ENCODE measurements around the genes SCN4B and CD3D.

- PRO-cap: no peak
Observed at GRCh38 chr11:117307880-117308788, 7.9 kb downstream of the BACE1 start.

DNA sequence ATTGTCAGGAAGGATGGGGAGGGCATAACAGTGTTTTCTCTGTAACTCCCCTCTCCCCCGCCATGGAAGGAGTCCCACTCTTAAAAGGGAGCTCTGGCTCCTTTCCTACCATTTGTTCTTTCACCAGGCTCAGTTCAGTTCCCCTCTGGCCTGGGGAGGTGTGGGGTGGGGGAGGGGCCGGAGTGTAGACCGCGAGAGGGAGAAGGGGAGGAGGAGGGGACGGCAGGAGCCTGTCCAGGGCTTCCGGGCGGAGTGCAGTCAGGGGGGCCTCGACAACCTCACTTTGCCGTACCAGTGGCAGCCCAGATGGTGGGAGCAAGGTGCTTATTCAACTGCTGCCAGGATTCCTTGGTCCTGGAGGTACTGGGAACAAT, 1.3 kb downstream of the BACE1 start:
- PRO-cap: no peak

DNA sequence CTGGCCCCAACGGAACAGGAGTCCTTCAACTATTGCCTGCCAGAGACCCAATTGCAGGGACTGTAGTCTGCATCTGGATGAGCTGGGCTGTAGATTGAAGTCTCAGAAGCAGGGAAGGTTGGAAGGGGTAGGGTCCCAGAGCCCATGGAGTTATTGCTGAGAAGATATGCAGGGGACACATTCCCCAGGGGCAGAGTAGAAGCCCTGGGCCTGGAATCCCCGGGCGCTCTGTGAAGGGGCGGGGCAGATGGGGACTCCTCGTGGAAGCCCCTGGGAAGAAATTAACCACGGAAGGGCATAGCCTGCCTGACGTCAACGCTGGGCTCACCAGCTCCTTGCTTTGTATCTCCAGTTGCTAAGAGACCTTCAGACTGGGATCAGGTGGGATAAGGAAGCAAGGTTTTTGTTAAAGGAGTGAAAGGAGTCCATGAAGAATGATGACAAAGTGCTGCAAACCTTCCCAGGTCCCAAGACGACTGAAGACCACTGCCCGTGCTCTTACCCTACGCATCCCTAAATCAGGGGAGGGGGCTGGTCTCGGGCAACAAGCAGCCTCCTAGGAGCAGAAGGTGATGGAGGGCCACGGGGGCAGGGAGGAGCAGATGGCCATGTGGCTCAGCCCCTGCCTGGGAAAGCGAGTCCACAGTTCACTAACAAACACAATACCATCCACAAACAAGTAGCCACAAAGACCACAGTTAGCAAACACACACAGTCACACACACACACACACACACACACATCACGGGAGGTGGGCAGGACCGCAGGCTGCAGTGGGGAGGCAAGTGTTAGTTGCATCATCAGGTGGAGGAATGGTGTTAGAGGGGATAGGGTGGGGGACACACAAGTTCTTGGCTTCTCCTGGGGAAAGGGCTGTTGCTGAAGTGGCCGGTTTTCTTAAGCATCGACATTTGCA, 13.0 kb upstream of the FXYD2 start:
- PRO-cap: no peak

GRCh38 chr11:117930617-117931202, 1.5 kb upstream of the TMPRSS13 start:
- PRO-cap: no peak

- PRO-cap: no peak
Observed at GRCh38 chr11:117994218-117994819, 8.1 kb downstream of the IL10RA start.

GRCh38 chr11:118004237-118005000, 18.2 kb downstream of the IL10RA start:
- PRO-cap: no peak

GRCh38 chr11:118011784-118012828, 25.9 kb downstream of the IL10RA start:
- PRO-cap: no peak

- PRO-cap: no peak
Observed at GRCh38 chr11:118046625-118046991, 30.3 kb upstream of the TMPRSS4 start.

- PRO-cap: no peak
Observed at GRCh38 chr11:118100198-118100594, 13.4 kb upstream of the SMIM35 start.

- PRO-cap: no peak
Observed at GRCh38 chr11:118106767-118107119, 20.0 kb upstream of the SMIM35 start.

GRCh38 chr11:118145937-118146392, 6.7 kb downstream of the SCN4B start:
- PRO-cap: no peak

- PRO-cap: no peak
Observed at GRCh38 chr11:118152604-118153114, at the start of gene SCN4B. SCN4B (minus strand) TSS chr11:118152823.

GRCh38 chr11:118263562-118263968, 532 bp downstream of the MPZL2 start:
- PRO-cap: no peak

DNA sequence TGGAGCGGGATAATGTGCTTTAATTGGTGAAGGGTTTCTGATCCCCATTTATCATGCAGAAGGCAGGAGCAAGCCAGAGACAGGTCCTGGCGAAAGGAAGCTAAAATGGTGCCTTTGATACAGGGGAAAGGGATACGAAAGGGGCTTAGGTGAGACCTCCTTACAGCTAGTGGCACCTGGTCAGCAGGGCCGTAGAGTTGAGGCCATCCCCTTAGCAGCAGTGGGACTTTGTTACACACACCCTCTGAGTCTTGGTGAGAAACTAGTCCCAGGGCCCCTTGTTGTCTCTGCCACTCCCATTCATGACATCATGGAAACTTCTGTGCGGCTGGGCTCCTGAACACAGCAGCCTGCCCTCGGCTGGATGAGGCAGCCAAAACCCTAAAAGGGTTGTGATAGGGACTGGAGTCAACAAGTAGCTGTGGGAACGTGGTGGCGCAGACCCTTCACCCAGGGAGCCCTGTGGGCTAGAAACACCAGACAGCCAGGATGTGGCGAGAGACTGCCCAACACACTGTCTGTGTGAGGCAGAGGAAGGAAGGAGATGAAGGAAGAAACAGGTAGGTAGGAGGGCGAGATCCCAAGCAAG, 4.0 kb downstream of the CD3D start:
- PRO-cap: no peak

- PRO-cap: no peak
Observed at GRCh38 chr11:118342527-118342931, at the start of gene CD3D. CD3D (minus strand) TSS chr11:118342705.

GRCh38 chr11:118510422-118511407, 16.6 kb upstream of the TTC36 start:
- PRO-cap: no peak

GRCh38 chr11:118561373-118561645, 4.4 kb downstream of the IFT46 start:
- PRO-cap: no peak

DNA sequence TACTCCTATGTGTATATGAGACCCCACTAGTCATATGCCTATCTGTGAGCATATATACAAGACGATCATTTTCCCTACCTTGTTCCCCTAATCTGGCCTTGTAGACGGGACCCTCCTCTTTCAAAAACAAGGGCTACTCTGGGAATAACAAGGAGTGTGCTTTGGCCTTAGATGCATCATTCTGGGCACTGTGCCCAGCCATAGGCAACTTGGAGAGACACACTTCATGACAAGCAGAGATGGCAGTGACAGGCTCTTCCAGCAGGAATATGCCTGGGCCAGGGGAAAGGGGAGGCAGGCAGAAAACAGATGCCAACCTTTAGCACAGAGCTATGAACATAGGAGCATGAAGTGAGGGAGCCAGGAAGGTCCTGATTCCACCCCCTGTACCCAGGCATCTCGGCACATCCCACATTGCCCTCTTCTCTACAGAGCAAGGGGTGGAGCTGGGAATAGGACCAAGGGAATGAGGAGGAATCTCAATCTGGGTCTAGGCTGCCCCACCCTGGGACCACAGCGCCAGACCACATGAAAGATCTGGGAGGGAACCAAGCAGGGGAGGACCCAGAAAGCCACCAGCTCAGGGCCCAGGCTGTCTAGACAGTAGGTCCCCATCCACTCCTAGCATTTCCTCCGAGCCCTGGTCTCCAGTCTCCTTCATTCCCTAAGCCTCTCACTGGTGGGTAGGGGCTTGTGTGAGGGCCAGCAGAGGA, 11.4 kb downstream of the PHLDB1 start:
- PRO-cap: no peak

- PRO-cap: no peak
Observed at GRCh38 chr11:118620544-118620881, 13.1 kb downstream of the PHLDB1 start.

DNA sequence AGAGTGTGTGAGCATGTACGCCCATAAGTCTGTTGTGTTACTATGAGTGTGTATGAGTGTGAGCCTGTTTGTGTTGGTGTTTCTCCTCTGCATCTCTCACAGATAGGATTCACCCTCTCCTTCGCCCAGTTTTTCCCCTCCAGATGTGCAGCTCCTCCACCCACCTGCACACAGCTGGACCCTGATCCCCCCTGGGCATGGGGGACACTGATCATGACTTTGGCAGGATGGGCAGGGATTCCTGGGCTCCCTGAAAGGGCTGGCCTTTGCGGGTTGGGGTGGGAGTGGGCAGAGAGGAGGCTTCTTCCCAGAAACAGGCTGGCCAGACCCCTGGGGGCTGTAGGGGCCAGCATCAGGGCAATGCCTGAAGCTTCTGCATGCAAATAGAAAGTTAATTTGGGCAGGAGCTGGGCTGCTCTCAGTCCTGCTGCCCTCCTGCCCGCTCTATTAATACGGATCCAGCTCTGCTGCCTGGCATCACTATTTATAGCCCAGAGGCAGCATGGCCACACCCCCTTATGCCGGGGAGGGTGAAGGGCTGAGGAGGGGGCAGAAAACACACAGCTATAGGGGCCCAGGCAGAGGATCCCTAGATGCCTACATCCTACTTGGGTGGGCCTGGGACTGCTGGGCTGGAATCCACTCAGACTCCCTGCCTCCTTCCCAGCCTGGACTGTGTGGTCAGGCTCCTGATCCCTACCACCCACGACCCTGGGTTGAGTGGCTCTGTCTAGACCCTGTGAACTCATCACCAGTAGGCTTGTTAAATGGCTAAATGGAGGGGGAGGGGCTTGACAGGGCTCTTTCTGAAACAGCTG, 14.8 kb downstream of the PHLDB1 start:
- PRO-cap: no peak